Testis (tissue), 5 donors: ENCODE measurements around a stretch of chr1.

- PRO-cap, 3 experiments = peak in 2 of 3 experiments; most common plus-strand start chr1:243850044 (in 2); most common minus-strand start chr1:243849859 (in 1)
- RAMPAGE, long total RNA, 2 experiments = no peak in any of the 2 experiments
- RRBS = 2% methylated on average over 13 of the region's 35 CpGs
Measured at GRCh38 chr1:243849811-243850153, 261 bp downstream of the AKT3 start.

DNA sequence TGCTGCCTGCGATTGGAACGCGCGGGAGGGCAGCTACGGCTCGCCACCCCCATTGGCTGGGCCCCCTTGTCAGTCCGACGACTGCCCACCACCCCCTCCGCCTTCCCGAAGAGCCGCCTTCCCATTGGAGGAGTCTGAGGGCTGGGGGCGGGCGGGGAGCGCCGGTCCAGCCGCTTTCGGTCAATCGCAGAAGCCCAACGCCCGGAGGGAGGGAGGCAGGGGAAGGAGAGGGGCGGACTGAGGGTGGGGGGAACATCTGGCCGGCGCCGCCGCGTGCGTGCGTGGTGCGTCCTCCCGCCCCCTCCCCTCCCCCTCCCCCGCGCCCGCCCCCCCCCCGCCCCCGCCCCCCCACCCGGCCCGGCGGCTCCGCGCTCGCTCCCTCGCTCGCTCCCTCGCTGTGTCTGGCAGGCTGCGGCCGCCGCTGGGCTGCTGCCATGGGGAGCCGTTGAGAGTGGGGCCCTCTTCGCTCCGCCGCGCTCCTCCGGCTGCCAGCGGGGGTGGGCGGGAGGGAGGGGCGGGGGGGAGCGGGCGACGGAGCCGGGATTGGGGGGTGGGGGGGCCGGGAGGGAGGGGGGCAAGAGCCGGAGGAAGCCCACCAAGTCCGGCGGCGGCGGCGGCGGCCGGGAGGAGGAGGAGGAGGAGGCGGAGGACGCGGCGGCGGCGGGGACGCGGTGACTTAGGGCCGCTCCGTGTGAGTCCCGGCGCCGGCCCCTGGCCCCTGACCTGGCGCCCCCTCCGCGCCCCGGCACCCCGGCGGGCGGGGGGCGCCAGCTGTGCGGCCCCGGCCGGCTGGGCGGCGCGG, 2.6 kb upstream of the ZBTB18 start:
- PRO-cap, 3 experiments = peak in 3 of 3 experiments; most common plus-strand start position 398 of the sequence (in 3); most common minus-strand start position 307 of the sequence (in 1)
- RAMPAGE, long total RNA, 2 experiments = no peak in any of the 2 experiments
- RRBS = 2% methylated on average over 18 of the region's 96 CpGs

DNA sequence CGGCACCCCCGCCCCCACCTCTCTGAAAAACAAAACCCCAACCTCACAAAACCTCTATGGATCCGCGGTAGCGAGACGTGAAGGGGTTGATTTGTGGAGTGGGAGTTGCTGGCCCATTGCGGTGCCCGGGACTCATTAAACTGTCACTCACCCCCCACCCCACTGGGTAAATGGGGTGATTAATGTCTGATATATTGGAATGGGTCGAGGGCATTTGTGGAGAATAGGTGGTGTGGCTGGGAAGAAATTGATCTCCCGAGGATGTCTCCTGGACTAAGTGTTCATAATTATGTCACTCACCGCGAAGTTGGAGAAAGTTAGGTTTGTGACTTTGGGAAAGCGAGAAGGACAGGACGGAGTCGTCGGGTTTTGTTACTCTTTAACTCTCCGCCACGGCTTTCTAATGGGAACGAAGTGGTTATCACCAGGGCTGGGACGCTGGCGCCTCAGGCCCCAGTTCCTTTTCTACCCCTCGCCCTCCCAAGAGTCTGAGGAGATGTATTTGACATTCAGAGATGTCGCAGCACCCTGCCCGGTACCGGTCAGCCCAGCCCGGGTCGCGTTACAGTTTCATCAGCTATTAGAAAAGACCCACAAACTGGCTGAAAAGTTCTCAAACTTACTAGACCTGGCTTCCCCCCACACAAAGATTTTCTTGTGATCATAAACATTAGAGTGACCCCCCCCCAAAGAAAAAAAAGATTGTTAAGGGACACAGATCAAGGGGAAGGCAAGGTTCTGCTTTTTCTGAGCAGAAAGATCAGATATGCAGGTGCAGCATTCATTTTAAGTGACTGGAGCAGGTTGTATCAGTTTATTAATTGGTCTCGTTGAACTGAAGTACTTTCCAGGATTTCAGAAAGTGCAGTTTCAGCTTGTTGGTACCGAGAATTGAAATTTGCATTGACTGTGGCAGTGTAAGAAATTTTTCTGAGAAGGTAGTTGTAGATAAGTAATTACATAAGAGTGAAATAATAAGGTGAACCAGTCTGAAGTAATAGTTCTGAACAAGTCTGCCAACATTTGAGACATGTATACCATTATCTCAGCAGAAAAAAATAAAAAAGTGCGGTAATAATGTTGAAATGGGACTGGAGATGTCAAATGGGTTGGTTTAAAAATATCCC, 964 bp upstream of the ZBTB18 start:
- PRO-cap, 3 experiments = peak in 3 of 3 experiments; most common plus-strand start position 48 of the sequence (in 3); most common minus-strand start position 142 of the sequence (in 2)
- RAMPAGE, long total RNA, 2 experiments = no peak in any of the 2 experiments
- RRBS = no CpG with 5 or more reads among the region's 31 CpGs

- PRO-cap, 3 experiments = no peak in any of the 3 experiments
- RAMPAGE, long total RNA, 2 experiments = no peak in any of the 2 experiments
- RRBS = no CpG with 5 or more reads among the region's 13 CpGs
Measured at GRCh38 chr1:244055015-244055192, 3.8 kb downstream of the ZBTB18 start.

GRCh38 chr1:244063502-244063994, 12.5 kb downstream of the ZBTB18 start:
- PRO-cap, 3 experiments = no peak in any of the 3 experiments
- RAMPAGE, long total RNA, 2 experiments = no peak in any of the 2 experiments
- RRBS = no CpG with 5 or more reads among the region's 8 CpGs

DNA sequence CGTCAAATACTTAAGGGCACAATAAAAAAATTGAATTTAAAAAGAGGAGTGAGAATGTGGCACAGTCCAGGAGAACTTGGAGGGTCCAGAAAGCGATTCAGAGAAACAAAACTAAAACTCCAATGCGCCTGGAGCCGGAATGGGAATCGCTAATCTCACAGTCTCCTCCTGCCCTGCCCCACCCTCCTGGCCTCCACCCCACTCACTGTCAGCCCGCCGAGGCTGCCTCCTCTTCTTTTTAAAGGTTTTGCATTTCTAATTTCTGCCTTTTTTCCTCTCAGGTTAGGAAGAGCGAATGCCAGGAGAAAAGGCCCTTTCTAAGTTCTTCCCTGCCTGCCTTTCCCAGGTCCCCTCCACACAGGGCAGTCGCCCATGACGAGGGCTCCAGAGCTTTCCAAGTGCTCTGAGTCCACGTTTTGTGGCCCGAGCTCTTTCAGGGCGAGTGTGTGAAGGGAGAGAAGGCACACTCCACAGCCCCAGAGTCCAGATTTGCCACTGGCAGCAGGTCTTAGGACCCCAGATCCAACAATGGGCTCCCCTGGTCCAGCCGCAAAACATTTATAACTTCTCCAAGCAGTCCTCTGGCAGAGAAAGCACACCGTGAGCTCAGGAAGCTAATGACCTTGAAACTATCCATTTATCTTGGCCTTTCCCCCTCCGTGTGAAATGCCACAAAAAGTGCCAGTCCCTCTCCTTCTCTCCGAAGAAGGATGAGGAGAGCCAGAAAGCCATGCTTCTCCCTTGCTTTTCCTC, 135.5 kb downstream of the ZBTB18 start:
- PRO-cap, 3 experiments = peak in 3 of 3 experiments; most common plus-strand start position 703 of the sequence (in 3)
- RAMPAGE, long total RNA, 2 experiments = start-site peak on the plus strand in 1 of 2 experiments, centred at position 698 of the sequence, 6 reads per replicate
- RRBS = no CpG with 5 or more reads among the region's 17 CpGs

GRCh38 chr1:244348646-244349508, 3.6 kb upstream of the C1orf100 start:
- PRO-cap, 3 experiments = no peak in any of the 3 experiments
- RAMPAGE, long total RNA, 2 experiments = no peak in any of the 2 experiments
- RRBS = no CpG with 5 or more reads among the region's 17 CpGs

DNA sequence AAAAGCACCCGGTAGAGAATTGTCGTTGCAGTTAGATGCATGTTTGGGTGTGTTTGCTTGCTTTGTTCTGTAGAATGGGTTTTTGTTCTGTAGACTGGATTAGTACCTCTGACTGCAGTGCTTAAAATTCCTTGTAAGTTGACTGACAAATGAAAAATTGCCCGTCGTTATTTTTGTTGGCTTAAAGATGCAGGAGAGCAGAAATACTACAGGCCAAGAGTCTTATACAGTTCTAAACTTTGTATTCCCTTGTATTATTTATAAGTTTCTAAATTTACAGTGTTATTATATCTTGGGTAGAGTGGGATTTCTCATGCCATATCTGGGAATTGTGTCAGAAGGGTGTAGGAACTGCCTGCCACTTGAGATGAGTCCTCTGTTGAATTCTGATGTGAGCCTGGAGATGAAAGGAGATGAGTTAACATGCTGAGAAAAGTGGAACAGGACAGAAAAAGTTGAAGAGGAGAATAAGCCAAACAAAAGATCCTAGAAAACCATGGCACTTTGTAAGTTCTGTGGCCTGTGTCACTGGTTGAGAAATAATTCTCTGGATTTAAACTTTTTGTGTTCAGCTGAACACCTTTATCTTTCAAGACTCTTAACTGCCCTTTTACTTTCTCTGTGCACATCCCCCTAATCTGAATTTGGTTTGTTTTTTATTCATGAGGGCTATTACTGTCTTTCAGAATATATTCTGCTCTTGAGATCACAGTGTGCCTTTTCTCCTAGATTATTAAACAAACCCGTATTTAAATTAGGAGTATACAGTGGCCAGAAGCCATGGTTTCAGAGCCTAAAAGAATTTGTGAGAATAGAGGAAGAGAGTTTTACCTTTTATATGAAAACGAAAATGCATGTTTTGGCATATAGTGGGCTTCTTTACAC, 1.5 kb downstream of the DESI2 start:
- PRO-cap, 3 experiments = peak in 2 of 3 experiments; most common minus-strand start position 391 of the sequence (in 1)
- RAMPAGE, long total RNA, 2 experiments = no peak in any of the 2 experiments
- RRBS = no CpG with 5 or more reads among the region's 6 CpGs

- PRO-cap, 3 experiments = no peak in any of the 3 experiments
- RAMPAGE, long total RNA, 2 experiments = no peak in any of the 2 experiments
- RRBS = no CpG with 5 or more reads among the region's 3 CpGs
Measured at GRCh38 chr1:244673076-244673541, 20.2 kb downstream of the DESI2 start.

- PRO-cap, 3 experiments = no peak in any of the 3 experiments
- RAMPAGE, long total RNA, 2 experiments = no peak in any of the 2 experiments
- RRBS = no CpG with 5 or more reads among the region's 8 CpGs
Measured at GRCh38 chr1:244705883-244706686, 24.7 kb downstream of the ENSG00000284188 start.

DNA sequence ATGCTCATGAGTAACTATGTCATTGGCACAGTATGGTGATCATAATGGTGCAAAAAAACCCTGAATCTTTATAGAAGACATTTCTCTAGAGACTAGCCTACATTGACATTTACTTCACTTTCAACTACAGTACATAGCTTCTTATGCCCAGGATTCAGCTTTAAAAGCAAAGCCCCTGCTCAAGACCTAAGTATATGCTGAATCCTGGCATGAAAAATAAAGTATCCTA, 13.8 kb downstream of the COX20 start:
- PRO-cap, 3 experiments = no peak in any of the 3 experiments
- RAMPAGE, long total RNA, 2 experiments = no peak in any of the 2 experiments

- PRO-cap, 3 experiments = no peak in any of the 3 experiments
- RAMPAGE, long total RNA, 2 experiments = no peak in any of the 2 experiments
- RRBS = no CpG with 5 or more reads among the region's 2 CpGs
Measured at GRCh38 chr1:244861219-244861977, 2.9 kb downstream of the HNRNPU start.

DNA sequence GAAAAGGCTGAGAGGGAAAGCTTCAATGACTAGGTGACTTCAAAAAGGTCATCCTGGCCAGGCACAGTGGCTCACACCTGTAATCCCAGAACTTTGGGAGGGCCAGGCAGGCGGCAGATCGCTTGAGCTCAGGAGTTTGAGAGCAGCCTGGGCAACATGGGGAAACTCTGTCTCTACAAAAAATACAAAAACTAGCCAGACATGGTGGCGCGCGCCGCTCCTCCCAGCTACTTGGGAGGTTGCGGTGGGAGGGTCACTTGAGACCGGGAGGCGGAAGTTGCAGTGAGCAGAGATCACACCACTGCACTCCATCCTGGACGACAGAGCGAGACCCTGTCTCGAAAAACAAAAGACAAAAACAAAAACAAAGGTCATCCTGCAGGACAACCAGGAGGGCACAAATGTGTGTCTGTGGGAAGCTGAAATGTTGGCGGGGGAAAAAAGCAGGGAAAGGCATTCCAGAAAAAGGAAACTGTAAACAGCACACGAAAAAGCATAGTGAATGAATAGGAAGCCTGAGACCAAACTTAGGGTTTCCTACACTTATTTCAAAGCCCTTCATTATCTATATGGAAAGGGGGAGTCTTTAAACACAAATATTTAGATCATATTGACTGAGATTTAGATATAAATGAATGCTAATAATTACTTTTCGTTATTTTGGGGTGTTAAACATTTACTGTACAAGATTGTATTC, 988 bp upstream of the EFCAB2 start:
- PRO-cap, 3 experiments = peak in 2 of 3 experiments; most common plus-strand start position 260 of the sequence (in 2); most common minus-strand start position 233 of the sequence (in 1)
- RAMPAGE, long total RNA, 2 experiments = no peak in any of the 2 experiments
- RRBS = no CpG with 5 or more reads among the region's 15 CpGs

DNA sequence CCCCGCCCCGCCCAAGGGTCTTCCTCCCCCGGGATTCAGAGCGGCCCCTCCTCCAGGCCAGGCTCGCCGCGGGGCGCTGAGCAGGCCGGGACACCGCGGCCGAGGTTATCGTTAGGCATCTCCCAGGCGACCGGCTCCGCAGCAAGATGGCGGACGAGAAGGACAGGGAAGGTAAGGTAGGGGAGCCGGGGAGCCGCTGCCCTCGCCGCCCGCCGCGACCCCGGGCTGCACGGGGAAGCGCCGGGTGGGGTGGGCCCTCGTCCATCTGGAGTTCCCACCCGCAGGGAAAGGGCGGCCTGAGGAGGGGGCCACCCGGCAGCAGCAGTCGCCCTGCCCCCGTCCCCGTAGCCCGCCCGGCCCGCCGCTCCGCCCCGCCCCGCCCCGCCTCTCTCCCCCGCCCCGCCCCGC, 795 bp downstream of the EFCAB2 start:
- PRO-cap, 3 experiments = peak in 3 of 3 experiments; most common plus-strand start position 144 of the sequence (in 2); most common minus-strand start position 327 of the sequence (in 3)
- RAMPAGE, long total RNA, 2 experiments = start-site peak on the plus strand in 1 of 2 experiments, centred at position 40 of the sequence, 830 reads per replicate; start-site peak on the minus strand in 1 of 2 experiments, centred at position 177 of the sequence, 31 reads per replicate
- RRBS = 2% methylated on average over 34 of the region's 47 CpGs

- PRO-cap, 3 experiments = no peak in any of the 3 experiments
- RAMPAGE, long total RNA, 2 experiments = no peak in any of the 2 experiments
- RRBS = no CpG with 5 or more reads among the region's 7 CpGs
Measured at GRCh38 chr1:245054019-245054486, 84.6 kb downstream of the EFCAB2 start.

DNA sequence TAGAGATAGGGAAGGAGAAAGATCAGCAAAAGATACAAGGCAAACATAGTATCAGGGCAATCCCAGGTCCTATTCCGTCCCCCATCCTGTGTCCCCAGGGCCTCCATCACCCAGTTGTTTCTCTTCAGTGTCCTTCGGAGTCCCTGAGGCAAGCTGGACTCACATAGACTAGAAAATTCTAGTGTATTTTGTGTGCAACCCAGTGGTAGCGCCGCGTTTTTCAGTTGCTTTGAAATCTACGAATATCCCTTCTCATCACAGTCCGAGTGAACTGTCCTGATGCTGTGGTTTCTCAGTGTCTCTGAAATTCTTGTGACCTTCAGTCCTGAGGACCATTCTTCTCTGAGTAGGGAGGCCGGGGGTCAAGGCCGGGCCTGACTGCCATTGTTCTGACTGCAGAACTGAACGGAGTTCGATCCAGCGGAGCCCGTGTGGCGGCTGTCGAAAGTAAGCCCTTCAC, 56.3 kb upstream of the KIF26B start:
- PRO-cap, 3 experiments = peak in 1 of 3 experiments; most common plus-strand start position 406 of the sequence (in 1); most common minus-strand start position 221 of the sequence (in 1)
- RAMPAGE, long total RNA, 2 experiments = no peak in any of the 2 experiments
- RRBS = no CpG with 5 or more reads among the region's 15 CpGs

GRCh38 chr1:245561755-245562114, 406.9 kb downstream of the KIF26B start:
- PRO-cap, 3 experiments = peak in 3 of 3 experiments; most common plus-strand start chr1:245561887 (in 3)
- RAMPAGE, long total RNA, 2 experiments = no peak in any of the 2 experiments
- RRBS = no CpG with 5 or more reads among the region's 8 CpGs

- PRO-cap, 3 experiments = no peak in any of the 3 experiments
- RAMPAGE, long total RNA, 2 experiments = no peak in any of the 2 experiments
- RRBS = no CpG with 5 or more reads among the region's 8 CpGs
Measured at GRCh38 chr1:245599300-245599673, 444.5 kb downstream of the KIF26B start.

DNA sequence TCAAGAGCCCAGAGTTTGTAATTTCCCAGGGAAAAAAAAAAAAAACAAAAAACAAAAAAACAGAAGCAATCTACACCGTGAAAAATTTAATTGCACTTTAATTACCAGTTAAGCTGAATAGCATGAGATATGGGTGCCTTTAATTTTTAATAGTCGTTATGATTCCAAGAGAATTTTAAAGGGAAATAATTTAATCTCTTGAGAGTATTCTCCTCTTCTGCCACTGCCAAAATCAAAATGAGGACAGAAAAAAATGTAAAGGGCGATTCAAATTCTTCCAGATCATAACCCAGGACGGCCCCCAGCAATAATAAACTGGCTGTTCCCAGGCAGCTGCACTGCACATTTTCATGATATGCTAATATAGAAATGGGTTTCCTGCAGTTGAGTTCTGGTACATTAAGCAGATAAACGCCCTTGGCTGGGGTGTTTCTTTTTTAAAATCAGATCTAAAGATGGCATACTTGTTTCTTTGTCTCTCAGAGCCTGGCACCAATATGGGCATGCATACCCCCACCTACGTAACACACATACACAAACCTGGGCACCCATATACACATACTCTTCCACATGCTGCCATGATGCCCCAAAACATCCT, 653.1 kb downstream of the KIF26B start:
- PRO-cap, 3 experiments = no peak in any of the 3 experiments
- RAMPAGE, long total RNA, 2 experiments = no peak in any of the 2 experiments
- RRBS = no CpG with 5 or more reads among the region's 6 CpGs

- PRO-cap, 3 experiments = no peak in any of the 3 experiments
- RAMPAGE, long total RNA, 2 experiments = no peak in any of the 2 experiments
- RRBS = no CpG with 5 or more reads among the region's 4 CpGs
Measured at GRCh38 chr1:245929880-245930323, 577.2 kb downstream of the SMYD3 start.